Right common carotid artery plus branches (tissue), 1 donor: Measurements from ENCODE around the gene PTPRT.

DNA sequence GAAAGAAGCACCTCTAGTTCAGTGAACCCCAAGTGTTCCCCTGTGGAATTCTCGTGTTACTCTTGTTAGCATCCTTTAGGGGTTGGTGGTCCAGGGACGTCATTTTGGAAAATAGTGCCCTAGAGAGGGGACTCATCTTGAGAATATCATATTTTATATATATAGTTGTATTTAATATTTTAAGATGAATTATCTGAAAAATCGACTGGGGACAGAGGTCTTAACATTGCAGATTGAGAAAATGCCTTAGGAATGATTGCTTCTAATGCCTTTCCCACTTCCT, 337.8 kb downstream of the DHX35 start:
- PRO-cap: no peak

GRCh38 chr20:40619050-40619700, 69.9 kb downstream of the MAFB start:
- PRO-cap: no peak

- PRO-cap: no peak
Observed at GRCh38 chr20:40619701-40620102, 69.3 kb downstream of the MAFB start.

GRCh38 chr20:40687314-40688323, 1.4 kb downstream of the MAFB start:
- PRO-cap: bidirectional peak, plus-strand start at chr20:40687847, minus-strand start at chr20:40687824

GRCh38 chr20:40691418-40692302, 2.6 kb upstream of the MAFB start:
- PRO-cap: no peak

GRCh38 chr20:40968666-40969440, 59.8 kb upstream of the TOP1 start:
- PRO-cap: no peak

- PRO-cap: no peak
Observed at GRCh38 chr20:41012627-41013321, 15.8 kb upstream of the TOP1 start.

DNA sequence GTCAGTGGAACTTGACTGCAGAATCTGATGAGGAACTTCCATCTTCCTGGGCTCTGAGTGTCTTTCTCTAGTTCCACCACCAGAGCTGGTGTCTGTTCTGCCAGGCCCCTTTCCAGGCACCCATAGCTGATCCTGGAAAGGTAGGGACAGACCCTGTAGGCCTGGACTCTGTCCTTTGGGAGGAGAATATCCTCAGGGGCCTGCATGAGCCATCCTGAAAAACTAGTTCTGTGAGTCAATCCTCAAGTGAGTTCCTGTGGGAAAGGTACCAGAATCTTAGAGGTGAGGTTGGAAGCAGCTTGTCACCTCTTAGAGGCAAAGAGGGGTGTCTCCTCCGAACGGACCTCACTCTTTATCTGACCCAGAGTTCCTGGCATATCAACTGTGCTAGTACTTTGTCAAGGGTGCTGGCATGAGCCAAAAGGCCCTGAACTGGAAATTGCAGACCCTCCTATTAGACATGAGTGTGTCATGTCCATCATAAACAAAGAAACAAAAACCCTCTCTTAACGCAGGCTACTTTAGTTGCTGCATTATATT, 10.9 kb upstream of the TOP1 start:
- PRO-cap: no peak

DNA sequence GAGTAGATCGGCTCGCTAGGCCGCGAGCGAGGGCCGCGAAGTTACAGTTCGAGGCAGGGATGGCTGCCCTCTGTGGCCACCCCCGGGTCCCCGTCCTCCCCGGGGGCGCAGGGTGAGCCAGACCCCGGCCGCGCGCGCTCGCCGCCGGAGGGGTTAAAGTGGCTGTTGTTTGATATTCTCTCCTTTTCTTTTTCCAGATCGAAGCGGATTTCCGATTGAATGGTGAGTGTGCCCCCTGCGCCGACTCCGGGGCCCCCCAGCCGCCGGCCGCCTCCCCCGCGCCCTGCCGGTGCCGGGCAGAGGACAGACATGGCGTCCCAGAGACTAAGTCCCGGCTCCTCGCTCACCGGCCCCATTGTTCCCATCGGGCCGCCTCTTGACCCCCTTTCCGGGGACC, 610 bp downstream of the TOP1 start:
- PRO-cap: no peak

DNA sequence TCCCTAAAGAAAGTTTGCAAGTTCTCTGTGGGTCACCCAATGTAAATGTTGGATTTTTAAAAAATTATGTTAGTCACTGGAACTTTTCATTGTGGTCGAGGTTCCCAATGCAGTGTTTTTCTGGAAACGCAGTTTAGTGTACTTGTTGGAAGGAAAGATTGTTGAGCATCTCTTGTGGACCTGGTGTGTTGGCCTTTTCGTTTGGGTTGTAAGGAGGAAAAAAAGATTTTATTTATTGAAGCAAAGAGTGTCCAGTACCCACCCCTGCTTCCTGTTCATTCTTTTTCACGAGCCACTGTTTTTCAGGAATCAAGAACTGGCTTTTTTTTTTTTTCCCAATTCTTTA, 1.5 kb downstream of the TOP1 start:
- PRO-cap: no peak

- PRO-cap: no peak
Observed at GRCh38 chr20:41095220-41096090, 41.9 kb upstream of the PLCG1 start.

DNA sequence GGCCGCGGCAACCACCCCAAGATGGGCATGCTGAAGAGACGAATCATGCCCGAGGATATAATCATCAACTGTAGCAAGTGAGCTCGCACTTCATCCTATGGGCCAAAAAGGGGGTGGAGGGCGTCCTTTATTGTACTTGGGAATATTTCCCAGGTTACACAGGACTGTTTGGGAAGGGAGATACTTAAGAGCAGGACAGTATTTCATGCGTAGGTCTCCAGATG, 37.3 kb upstream of the PLCG1 start:
- PRO-cap: no peak

DNA sequence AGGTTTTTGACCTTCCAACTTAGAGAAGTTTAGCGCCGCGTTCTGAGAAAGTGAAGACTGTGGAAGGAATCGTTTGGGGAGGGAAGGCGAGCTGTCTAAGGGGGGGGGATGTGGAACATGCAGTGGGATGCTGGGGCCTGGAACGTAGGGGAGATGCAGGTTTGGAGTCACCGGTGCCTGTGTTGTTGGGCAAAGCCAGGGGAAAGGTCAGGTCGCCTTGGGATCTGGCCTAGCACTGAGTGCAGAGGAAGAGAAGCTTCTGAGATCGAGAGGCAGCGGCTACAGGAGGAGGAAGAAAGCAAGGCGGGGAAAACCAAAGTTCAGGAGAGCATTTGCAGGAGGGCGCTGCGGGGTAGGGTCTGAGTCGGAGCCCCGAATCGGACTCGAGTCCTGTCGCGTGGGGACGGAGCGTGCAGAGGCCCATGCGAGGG, 1.1 kb upstream of the PLCG1 start:
- PRO-cap: no peak

GRCh38 chr20:41172882-41173606, 35.7 kb downstream of the PLCG1 start:
- PRO-cap: no peak

DNA sequence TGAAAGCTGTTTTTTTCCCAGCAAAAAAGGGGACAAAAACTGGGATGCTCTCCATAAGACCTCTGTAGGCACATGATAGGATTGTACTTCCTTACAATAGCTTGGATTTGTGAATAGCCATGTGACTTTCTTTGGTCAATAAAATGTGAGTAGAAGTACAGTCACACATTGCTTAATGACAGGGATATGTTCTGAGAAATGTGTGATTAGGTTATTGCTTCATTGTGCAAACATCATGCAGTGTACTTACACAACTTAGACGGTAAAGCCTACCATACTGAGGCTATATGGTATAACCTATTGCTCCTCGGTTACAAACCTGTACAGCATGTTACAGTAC, 4.1 kb upstream of the ZHX3 start:
- PRO-cap: no peak

- PRO-cap: no peak
Observed at GRCh38 chr20:43189789-43190323, at the start of gene PTPRT. Gene PTPRT, minus strand, starts transcription at chr20:43189906.

DNA sequence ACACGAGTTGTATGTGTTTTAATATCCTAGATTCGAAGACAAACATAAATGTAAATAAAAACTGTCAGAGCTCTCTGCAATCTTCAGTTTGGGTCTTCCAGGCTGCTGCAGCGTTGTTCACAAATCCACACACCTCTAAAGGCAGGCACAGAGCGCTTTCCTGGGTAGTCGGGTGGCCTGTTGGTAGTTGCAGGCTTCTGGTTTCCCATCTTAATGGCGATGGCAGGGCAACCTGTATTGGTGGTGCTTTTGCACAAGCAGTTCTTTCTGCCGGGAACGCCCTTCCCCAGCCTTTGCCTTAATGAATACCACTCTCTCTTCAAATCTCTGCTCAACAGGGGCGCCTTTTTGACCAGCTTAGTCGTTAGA, 746 bp upstream of the IFT52 start:
- PRO-cap: no peak

- PRO-cap: no peak
Observed at GRCh38 chr20:43680804-43681976, 14.3 kb downstream of the MYBL2 start.

GRCh38 chr20:44141861-44142331, 45.1 kb downstream of the JPH2 start:
- PRO-cap: no peak

GRCh38 chr20:44180792-44181263, 6.2 kb downstream of the JPH2 start:
- PRO-cap: bidirectional peak, plus-strand start at chr20:44181073, minus-strand start at chr20:44180924